Bile duct (tissue), 1 donor: Measurements from ENCODE around the gene TTC4.

DNA sequence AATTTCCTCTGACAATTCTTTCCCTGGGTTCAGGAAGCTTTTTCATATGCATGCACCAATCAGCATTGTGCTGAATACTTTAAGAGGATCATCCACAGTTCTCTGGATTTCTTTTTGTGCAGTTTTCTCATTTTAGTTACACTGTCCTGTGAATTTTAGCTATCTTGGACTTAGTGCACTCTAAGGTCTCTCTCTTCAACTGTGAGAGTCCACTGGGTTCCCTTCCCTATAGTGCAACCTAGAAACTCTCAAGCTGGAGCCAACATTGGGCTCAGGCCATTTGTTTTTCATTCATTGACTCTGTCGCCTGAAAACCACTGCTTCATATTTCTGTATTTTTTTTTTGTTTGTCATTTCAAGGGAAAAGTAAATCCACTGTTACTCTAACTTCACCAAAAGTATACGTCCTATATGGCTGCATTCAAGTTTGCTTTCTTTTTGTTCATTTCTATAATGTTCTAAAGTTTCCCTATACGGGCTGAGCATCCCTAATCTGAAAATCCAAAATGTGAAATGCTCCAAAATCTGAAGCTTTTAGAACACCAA, 45.7 kb downstream of the TUT4 start:
- PRO-cap = no peak

DNA sequence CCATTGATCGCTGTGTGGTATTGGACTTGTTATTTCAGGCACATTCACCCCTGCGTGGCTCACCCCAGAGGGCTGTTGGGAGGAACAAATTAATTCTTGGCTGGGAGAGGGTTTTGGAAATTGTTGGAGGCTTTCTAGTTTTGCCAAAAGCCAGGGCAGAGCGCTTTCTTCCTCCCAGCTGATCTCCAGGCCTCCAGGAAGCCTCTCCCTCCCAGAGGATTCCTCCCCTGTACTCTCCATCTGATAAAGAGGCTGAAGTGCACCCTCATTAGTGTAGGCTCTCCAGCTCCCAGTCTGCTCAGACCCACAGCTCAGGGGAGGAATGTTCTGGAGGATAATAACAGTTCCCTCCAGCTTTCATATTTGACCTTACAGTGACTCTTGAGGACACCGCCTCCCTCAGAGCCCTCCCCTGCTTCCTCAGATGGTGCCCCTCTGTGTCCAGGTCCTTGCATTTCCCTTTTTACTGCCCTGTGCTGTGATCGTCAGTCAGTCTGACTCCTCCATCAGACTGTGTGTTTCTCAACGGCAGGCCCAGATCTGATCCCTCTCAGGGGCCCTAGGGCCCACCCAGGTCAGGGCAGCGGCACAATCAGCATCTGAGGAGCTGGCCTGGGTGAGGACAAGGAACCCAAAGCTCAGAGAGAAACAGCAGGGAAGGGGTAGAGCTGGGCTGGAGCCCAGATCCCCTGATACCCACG, 1.2 kb upstream of the SHISAL2A start:
- PRO-cap = no peak

GRCh38 chr1:52659781-52660310, 26.9 kb downstream of the SHISAL2A start:
- PRO-cap = no peak

DNA sequence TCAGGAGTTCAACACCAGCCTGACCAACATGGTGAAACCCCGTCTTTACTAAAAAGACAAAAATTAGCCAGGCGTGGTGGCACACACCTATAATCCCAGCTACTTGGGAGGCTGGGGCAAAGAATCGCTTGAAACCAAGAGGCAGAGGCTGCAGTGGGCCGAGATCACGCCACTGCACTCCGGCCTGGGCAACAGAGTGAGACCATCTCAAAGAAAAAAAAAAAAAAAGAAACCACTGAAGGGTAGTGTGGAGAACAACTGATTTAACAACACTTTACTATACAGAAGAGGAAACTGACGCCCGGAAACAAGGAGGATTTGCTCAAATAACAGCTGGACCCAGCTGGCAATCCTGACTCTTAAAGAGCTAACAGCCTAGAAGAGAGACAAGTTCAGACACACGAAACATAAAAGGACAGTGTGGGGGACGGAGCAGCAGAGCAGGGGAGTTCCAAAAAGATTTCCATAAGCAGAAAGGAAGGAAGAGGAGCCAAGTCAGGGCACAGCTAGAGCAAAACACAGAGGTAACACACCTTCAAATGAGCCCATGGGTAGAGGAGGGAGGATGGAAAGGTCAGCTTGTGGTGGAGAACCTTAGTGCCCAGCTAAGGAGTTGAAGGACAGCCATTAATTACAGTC, 4.4 kb downstream of the ECHDC2 start:
- PRO-cap = no peak

DNA sequence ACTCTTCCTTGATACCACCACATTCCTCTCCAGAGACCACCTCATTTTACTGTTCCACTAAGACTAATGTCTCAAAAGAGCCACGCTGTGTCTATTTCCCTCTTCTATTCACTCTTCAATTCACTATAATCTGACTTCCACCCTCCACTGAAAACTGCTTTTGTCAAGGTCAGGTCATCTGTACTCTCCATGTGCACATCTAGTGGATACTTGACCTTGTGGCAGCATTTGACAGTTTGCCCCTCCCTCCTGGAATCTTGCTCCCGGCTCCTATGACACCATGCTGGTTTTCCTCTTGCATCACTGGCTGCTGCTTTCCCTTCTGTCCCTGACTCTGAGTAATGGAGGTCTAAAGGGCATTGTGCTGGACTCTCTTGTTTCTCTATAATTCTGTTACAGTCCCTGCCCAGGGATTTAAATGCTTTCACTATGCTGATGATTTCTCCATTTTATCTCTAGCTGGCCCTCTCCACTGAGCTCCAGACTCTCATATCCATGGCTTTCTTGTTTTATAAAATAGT, 37.0 kb upstream of the PODN start:
- PRO-cap = no peak

GRCh38 chr1:53083350-53084119, 21.5 kb downstream of the PODN start:
- PRO-cap = no peak

GRCh38 chr1:53090420-53091287, 28.6 kb downstream of the PODN start:
- PRO-cap = bidirectional peak, plus-strand start at chr1:53091228, minus-strand start at chr1:53090987

GRCh38 chr1:53195329-53196039, 1.1 kb upstream of the CPT2 start:
- PRO-cap = no peak

GRCh38 chr1:53350036-53350614, 22.3 kb upstream of the LRP8 start:
- PRO-cap = no peak

DNA sequence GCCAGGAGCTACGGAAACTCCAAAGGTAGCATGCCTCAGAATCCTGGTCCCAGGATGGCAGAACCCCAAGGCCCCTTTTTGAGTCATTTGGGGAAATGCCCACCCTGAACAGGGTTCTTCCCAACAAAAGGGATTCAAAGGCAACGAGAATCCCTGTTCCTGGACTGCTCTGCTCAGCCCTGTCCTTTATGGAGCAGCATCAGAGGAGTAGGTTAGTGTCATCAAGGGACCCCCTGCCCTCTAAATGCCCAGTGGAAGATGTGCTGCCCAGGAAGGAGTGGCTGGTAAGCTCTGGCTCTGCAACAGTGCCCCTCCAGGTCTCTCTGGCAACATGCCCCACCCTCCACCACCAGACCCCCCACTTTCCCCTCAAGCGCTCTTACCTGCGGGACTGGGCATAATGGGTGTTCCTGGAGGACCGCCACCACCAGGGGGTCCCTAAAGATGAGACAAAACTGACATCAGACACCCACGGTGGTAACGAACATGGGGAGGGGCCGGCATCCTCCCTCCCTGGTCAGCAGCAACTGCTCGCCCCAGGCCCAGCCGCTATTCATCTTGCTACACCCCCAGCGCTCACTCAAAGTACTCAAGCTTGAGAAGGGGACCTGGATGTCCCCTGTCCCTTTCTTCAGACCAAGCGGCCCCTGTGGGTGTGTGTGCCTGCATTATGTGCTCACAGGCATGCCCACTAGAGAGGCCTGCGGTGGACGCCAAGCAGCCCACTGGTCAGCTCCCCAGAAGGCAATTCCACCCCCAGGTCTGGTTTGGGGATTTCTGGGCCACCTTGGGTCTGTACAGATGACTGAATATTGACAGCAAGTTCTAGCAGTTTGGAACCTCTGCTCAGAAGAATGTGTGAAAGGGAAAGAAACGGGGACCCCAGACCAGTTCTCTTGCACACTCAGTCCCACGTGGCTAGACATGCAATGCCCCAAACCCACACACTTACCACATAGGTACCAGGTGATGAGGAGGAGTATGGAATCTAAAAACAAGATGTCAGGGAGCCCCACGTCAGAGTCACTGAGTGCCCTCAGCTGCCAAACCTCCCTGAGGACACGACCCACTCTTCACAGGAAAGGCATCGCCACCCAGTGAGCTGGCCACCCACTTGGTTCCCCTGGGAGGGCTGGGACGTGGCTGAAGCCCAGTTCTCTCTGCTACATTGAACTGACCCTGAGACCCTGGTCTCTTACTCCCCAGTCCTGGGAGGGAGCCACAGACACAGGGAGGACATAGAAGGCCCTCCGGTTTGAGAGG, 41.0 kb downstream of the MRPL37 start:
- PRO-cap = no peak

GRCh38 chr1:54324570-54325345, 124.8 kb downstream of the MRPL37 start:
- PRO-cap = no peak

DNA sequence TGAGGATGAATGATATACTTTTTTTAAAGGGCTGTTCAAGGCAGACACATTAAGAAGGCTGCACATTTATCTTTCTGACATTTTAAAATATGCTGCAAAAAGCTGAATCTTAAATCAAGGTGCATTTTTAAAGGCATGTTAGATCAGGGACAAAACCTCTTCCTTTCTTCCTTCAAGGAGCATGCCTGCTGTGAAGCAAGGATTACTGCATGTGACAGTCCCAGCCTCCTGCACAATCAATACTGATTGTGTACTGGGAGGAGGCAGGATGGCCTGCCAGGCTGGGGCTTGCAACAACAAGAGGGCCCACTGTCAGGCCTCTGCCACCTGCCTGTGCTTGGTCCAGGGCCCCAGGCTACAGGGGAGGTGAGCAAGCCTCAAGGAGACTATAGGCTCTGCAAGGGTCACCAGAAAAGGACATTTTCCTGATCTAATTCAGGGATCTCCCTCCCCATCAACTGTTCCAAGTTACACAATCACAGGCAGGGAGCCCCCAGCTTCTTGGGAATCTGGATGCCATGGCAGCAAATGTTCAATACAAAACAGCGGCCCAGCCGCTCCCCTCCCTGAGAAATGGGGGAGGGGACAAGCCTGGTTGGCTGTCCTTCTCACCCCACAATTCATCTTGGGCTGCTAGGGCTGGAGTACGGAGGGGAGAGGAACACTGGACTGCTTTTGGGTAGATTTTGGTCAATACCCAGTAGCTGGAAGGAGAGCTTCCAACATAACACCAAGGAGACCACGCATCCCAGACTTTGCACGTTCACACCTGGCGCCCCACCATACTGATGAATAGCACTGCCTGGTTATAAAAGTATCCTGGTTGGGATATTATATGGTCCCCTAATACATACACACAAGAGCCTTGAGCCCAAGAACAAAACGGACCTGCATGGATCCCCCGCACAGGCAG, 129.5 kb downstream of the MRPL37 start:
- PRO-cap = unidirectional peak, plus-strand start at position 623 of the sequence

DNA sequence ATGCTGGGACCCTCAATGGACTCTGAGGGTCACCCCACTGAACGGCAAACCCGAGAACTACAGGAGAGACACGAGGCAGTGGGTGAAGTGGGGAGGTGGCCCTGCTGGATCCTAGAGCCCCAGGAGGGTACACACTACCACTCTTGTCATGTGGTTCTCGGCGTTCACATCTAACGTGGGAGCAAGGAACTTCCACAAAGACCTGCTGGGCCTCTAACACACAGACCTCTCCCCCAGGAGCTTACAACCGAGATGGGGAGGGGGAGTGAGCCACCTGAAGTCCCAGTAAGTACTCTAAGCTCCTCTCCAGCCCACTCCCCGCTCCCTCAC, 154.4 kb downstream of the MRPL37 start:
- PRO-cap = no peak

- PRO-cap = no peak
Measured at GRCh38 chr1:54514136-54514579, 33.9 kb upstream of the ACOT11 start.

DNA sequence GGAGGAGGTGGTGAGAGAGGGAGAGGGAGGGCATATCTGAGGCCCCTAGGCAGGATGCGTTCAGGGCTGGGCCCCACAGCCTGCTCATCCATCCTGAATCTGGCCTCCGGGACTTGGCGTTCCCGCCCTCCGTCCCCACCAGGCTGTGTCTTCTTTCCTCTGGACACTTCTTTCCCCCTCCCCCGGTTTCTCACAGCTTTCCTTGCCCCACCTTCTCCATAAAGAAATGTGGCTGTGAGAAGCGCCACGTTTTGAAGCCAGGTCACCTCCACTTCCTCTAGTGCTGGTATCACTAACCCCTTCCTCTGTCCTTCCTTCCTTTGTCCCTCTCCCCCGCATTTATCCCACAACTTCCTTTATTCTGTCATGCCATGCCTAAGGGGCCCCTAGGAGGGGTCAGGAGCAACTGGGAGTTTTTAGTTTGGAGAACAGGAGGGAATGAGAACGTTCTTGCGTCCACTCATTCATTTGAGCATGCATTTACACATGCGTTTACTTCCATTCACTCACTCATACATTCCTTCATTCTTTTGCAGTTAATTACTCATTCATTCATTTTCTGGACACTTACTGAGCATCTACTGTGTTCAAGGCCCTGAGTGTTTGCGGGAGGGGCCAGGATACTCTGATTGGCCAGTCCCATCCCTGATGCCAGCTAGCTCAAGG, 5.0 kb upstream of the ACOT11 start:
- PRO-cap = no peak

DNA sequence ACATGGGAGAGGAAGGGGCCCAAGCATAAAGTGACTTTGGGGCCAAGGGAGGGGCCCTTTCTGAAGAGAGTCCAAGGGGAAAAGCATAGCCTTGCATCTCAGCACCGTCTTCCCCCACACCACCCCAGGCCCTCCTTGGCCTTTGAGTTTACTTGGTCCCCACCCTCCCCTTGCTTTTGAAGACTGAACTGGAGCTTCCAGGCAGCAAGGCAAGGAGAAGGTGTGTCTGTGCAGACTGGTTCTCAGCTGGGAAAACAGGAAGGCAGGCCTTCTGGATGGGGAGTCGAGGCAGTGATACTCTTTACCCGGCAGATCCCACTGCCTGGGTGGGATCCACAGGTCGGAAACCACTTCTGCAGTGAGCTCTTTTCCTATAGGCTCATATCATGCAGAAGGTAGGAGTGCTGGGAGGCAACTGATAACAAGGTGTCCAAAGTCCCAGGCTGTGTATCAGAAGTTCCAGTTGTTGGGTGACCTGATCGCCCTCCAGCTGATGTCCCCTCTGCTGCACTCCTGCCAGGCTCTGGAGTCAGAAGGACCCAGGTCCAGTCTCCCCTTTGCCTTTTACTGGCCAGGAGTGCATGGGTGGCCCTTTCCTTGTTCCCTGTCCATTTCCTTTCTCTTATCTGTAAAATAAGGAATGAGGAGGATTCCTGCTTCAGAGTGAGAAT, 17.1 kb downstream of the ACOT11 start:
- PRO-cap = no peak

DNA sequence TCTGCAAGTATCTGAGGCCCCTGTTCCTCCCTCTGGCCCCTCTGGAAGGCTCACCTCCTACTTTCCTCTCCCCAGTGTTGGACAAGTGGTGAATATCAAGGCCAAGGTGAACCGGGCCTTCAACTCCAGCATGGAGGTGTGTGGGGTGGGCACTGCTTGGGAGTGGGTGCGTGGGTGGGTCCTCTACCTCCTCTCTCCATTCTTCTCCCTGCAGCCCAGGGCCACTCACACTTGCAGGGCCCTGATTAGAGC, 30.9 kb downstream of the FAM151A start:
- PRO-cap = no peak

DNA sequence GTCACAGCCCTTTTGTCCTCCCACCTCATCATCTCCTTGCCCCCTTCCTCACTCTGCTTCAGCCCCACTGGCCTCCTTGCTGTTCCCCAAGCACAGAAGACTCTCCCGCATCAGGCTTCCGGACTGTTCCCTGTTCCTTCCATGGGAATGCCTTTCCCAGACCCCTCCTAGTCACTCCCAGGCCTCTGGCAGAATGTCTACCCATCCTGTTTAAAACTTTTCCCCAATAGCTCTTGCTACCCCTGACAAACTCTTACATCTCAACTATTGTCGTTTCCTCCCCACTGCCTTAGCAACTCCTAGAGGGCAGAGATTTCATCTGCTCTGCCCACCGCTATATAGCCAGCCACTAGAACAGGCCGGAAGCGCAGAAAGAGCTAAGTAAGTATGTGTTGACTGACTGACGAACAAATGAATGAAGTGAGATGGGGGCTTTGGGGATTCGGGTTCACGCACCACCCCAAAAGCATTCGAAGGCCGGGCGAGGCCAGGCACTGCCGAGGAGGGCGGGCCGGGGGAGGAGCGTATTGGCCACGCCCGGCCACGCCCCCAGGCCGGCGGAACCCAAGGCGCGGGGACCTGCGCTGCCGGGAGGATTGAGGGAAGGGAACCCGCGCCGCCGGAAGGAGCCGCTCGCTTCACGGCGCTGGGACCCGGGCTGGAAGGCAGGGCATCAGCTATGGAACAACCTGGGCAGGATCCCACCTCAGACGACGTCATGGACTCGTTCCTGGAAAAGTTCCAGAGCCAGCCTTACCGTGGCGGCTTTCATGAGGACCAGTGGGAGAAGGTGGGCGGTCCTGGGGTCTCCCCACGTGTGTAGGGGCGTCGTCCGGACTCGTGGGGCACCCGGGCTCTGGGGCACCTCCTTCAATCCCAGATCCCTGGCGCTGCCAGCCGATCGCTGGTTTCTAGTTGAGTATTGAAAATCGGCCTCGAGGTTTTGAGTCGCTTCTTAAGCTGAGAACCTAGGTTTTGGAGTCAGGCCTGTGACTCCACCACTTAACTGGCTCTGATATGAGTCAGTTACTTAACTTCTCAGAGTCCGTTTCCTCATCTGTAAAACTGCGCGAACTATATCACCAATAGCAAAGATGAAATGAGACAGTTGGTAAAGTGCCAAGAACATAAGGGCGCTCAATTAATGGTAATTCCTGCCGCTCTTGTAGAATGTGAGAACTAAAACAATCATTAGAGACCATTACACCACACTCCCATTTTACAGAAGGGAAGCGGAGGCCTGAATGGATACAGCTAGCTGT, at the start of gene TTC4:
TSS of gene TTC4 (plus strand) at position 632 of the 1,262 bp plus-strand sequence.
- PRO-cap = bidirectional peak, plus-strand start at position 636 of the sequence, minus-strand start at position 496 of the sequence

DNA sequence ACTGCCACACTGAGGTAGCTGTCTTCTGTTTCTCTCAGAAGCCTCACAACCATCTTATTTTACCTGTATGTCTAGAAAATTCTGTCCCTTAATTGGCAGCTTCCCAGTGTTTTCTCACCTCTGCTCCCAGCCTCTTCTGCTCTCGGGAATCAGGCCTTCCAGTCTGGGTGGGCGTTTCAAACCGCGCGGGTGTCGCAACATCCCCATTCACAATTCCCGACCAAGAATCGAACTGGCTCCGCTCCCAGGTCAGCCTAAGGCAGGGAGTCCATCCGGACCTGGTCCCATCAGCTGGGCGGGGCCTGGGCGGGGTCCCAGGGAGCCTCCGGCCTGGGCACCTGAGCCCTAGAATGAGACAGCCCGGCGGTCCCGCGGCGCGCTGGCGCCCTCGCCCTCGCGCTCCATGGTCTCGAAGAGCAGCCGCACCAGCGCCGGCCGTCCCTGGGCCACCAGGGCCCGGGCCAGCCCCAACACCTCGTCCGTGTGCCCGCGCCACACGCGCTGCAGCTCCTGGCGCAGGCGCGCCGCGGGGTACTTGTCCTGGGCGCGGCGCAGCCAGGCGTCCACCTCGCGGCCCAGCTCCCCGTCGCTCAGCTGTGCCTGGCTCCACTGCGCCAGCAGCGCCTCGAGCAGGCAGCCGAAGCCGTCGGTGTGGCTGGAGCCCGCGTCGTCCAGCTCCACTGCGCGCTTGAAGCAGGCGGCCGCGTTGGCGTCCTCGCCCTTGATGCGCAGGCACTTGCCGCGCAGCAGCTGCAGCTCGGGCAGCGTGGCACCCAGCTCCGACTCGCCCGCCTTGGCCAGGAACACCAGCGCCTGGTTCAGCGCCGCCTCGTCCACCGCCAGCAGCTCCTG, 16.8 kb upstream of the PARS2 start:
- PRO-cap = no peak

DNA sequence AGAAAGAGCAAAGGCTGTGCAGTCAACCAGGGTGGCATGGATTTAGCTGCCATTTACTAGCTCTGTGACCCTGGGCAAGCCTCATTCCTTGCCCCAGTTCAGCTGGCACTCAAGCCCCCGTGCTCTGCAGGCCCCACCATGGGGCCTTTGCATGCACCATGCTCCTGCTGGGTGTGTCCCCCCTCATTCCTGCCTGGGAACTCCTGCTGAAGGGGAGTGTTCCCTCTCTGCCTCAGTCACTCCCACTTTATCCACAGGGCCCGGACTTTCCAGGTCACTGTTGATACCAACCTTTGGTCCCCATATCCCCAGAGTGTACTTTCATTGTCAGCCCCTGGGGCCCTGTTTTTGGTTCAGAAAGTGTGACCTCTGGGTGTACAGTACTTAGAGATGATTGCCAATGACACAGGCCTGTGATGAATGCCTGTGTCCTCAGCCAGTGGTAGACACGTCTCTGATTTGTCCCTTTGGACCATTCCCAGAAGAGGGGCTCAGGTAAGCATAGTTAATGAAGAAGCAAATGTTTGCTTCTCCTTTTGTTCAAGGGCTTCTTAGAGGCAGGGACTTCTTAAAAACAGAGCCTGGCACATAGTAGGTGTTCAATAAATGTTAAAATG, 2.9 kb downstream of the TTC22 start:
- PRO-cap = no peak